Adrenal gland (tissue), 7 donors: ENCODE data around the gene ADAMTSL1.

- PRO-cap, 3 experiments, result peak in 1 of 3 experiments; most common minus-strand start chr9:14260269 (in 1)
- RAMPAGE, long total RNA, 4 experiments, result no peak in any of the 4 experiments
- RRBS, result no CpG with 5 or more reads among the region's 2 CpGs
Measured at GRCh38 chr9:14260176-14260507, 53.8 kb downstream of the NFIB start.

DNA sequence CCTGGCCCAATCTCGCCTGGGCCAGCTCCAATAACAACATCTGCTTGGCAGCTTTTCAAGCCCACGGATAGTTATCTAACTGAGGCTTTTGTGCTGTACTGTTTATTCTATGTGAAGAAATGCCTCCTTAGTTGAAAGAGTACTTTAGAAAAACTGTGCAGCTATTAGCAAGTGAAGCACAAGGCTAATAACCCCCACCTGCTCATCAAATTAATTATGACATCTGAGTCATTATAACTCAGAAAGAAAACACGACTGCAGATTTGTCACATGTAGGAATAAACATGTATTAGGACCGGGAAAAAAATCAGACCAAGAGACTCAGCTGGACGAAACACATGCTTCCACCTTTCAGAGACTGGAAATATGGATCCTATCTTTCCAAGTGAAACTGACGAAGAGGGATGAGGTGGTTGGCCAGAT is 42.7 kb downstream of the NFIB start:
- PRO-cap, 3 experiments, result peak in 2 of 3 experiments; most common plus-strand start position 310 of the sequence (in 2)
- RAMPAGE, long total RNA, 4 experiments, result no peak in any of the 4 experiments
- RRBS, result no CpG with 5 or more reads among the region's 6 CpGs

DNA sequence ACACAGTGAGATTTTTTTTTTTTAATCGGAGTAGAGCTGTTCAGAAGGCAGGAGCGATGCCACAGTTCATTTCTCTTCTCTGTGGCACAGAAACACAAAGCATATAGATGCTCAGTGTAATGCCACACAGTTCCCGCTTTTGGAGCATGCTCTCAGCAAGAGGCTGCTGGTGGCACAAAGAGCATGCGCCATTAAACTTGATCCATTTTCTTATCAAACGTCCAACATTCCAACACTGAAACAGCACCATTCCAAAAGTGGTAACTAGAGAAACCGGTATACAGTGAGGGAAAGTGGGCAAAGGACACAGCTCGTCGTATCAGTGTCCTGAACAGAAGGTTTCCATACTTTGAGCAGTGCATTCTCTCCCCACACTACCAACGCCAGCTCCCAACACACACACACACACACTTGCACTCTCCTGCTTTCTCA is 6.0 kb downstream of the NFIB start:
- PRO-cap, 3 experiments, result no peak in any of the 3 experiments
- RAMPAGE, long total RNA, 4 experiments, result no peak in any of the 4 experiments
- RRBS, result no CpG with 5 or more reads among the region's 9 CpGs

DNA sequence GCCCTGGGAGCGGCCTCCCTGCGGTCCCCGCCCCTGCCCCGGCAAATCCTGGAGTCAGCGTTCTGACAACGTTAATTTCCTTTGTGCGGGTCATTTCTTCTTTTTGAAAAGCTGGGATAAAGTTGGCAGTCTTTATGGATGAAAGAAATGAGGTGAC is 2.4 kb upstream of the NFIB start:
- PRO-cap, 3 experiments, result no peak in any of the 3 experiments
- RAMPAGE, long total RNA, 4 experiments, result no peak in any of the 4 experiments
- RRBS, result 14% methylated on average over 4 of the region's 7 CpGs

GRCh38 chr9:14648459-14648978 is 44.7 kb downstream of the ZDHHC21 start:
- PRO-cap, 3 experiments, result no peak in any of the 3 experiments
- RAMPAGE, long total RNA, 4 experiments, result no peak in any of the 4 experiments
- RRBS, result no CpG with 5 or more reads among the region's 5 CpGs

- PRO-cap, 3 experiments, result peak in 3 of 3 experiments; most common plus-strand start chr9:15306173 (in 3); most common minus-strand start chr9:15306064 (in 1)
- RAMPAGE, long total RNA, 4 experiments, result no peak in any of the 4 experiments
- RRBS, result 1% methylated on average over 10 of the region's 42 CpGs
Measured at GRCh38 chr9:15305648-15306797, 993 bp downstream of the TTC39B start.

GRCh38 chr9:15401386-15401882 is 21.2 kb upstream of the SNAPC3 start:
- PRO-cap, 3 experiments, result no peak in any of the 3 experiments
- RAMPAGE, long total RNA, 4 experiments, result no peak in any of the 4 experiments
- RRBS, result no CpG with 5 or more reads among the region's 7 CpGs

GRCh38 chr9:16207128-16207627 is 654.3 kb downstream of the CCDC171 start:
- PRO-cap, 3 experiments, result no peak in any of the 3 experiments
- RAMPAGE, long total RNA, 4 experiments, result no peak in any of the 4 experiments
- RRBS, result no CpG with 5 or more reads among the region's 10 CpGs

DNA sequence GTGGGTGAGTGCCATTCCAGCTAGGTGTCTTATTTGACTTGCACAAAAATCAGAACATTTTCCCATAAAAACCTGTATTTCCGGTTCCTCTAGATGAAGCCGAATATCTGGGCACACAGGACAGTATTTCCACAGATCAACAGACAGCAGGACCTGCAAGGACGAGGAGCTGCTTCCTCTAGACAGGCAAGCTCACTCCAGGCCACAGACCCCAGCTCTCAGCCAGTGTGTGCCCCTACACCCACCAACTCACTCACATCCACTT is 588.7 kb downstream of the BNC2 start:
- PRO-cap, 3 experiments, result no peak in any of the 3 experiments
- RAMPAGE, long total RNA, 4 experiments, result no peak in any of the 4 experiments
- RRBS, result no CpG with 5 or more reads among the region's 3 CpGs

DNA sequence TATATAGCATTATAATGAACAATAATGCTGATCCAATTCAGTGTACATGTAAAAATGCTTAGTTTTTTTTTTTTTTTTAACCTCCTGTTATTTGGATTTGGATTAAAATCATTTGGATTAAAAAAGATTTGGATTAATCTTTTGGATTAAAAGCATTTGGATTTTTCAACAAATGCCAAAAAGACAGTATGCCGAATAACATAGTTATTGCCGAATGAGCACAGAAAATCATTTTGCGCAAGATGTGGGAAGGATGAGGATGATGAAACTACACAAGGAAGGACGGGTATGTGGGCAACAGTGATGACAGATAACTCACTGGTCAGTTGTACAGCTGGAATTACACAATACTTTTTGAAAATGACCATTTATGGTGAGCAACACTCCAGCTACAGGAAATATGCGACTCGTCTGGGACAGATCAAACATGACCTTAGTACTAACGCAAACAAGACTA is 457.1 kb downstream of the BNC2 start:
- PRO-cap, 3 experiments, result no peak in any of the 3 experiments
- RAMPAGE, long total RNA, 4 experiments, result no peak in any of the 4 experiments
- RRBS, result no CpG with 5 or more reads among the region's 7 CpGs

DNA sequence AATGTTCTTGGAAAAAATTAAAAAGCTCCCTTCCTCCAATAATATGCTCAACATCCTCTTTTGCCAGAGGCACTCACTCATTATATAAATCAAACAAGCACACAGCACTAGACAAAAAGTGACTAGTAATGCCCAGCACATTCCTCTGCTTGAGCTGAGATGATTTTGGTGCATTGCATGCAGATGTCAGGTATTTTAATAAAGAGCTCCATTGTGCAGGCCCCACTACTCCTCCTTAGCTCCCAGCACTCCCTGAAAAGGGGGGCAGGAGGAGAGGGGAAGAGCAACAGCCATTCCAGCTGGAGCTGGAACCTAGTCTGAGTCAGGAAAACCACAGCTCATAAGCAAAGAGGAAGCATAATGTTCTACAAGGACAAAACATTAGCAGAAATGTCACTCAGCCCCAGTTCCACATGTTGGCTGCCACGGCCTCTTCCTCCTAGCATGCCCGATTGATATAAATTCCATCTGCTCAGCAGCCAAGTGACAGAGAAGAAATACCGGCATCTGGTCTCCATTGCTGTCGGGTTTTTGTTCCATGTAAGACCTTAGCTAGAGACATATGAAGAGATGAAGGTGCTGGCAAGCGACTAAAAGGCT is 348.5 kb downstream of the BNC2 start:
- PRO-cap, 3 experiments, result peak in 1 of 3 experiments; most common plus-strand start position 406 of the sequence (in 1)
- RAMPAGE, long total RNA, 4 experiments, result no peak in any of the 4 experiments
- RRBS, result no CpG with 5 or more reads among the region's 5 CpGs

DNA sequence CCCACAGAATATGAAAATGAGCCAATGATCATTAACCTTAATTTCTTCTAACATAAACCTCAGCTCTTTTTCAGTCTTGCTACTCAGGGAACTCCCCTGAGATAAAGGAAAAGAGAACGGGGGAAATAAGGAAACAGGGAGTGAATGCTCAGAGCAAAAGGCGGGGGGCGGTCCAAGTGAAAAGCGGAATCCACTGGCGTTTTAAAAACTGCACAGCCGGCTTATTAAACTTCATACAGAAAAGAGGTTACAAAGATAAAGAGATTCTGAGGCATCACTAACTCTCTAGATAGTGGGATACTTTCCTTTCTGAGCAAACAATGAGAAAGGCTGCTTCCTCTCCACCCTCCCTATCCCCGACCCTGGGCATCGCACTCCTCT is 245.1 kb downstream of the BNC2 start:
- PRO-cap, 3 experiments, result no peak in any of the 3 experiments
- RAMPAGE, long total RNA, 4 experiments, result no peak in any of the 4 experiments
- RRBS, result no CpG with 5 or more reads among the region's 8 CpGs

DNA sequence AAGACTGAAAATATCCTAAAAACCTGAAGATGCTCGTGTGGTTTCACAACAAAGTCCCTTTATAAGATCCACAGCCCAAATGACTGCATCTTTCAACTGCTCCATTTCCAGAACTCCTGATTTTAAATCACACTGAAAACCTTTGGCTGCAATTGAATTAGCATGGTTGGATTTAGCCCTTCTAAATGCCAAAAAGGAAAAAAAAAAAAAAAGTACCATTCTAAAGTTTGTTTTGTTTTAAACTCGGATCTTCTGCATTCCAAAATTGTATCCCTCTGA is 166.2 kb downstream of the BNC2 start:
- PRO-cap, 3 experiments, result no peak in any of the 3 experiments
- RAMPAGE, long total RNA, 4 experiments, result no peak in any of the 4 experiments
- RRBS, result no CpG with 5 or more reads among the region's 2 CpGs

- PRO-cap, 3 experiments, result peak in 2 of 3 experiments; most common minus-strand start chr9:16727654 (in 1)
- RAMPAGE, long total RNA, 4 experiments, result start-site peak on the minus strand in 1 of 4 experiments, at chr9:16727957-16728012 at its widest, 6 reads per replicate
- RRBS, result no CpG with 5 or more reads among the region's 8 CpGs
Measured at GRCh38 chr9:16727627-16728470, 142.6 kb downstream of the BNC2 start.

GRCh38 chr9:16869279-16869868 is 1.1 kb downstream of the BNC2 start:
- PRO-cap, 3 experiments, result peak in 2 of 3 experiments; most common plus-strand start chr9:16869702 (in 2); most common minus-strand start chr9:16869562 (in 1)
- RAMPAGE, long total RNA, 4 experiments, result no peak in any of the 4 experiments
- RRBS, result no CpG with 5 or more reads among the region's 19 CpGs

DNA sequence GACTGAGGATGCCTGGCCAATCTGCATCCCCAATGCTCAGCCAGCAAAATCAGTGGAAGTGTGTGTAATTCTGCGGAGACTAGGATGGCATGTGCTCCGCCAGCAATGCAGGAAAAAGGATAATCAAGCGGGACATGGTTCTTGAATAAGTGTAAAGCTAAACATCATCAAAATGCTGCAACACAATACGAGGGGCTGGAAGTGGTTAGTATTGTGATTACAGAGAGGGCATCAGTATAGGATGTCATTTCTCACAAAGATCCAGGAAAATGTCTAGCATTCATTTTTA is 115.7 kb upstream of the BNC2 start:
- PRO-cap, 3 experiments, result no peak in any of the 3 experiments
- RAMPAGE, long total RNA, 4 experiments, result no peak in any of the 4 experiments
- RRBS, result no CpG with 5 or more reads among the region's 4 CpGs

DNA sequence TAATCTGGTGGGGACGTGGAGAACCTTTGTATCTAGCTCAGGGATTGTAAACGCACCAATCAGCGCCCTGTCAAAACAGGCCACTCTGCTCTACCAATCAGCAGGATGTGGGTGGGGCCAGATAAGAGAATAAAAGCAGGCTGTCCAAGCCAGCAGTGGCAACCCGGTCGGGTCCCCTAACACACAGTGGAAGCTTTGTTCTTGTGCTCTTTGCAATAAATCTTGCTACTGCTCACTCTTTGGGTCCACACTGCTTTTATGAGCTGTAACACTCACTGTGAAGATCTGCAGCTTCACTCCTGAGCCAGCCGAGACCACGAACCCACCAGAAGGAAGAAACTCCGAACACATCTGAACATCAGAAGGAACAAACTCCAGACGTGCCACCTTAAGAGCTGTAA is 61.2 kb upstream of the CNTLN start:
- PRO-cap, 3 experiments, result no peak in any of the 3 experiments
- RAMPAGE, long total RNA, 4 experiments, result no peak in any of the 4 experiments
- RRBS, result no CpG with 5 or more reads among the region's 9 CpGs

- PRO-cap, 3 experiments, result peak in 1 of 3 experiments; most common plus-strand start chr9:18438025 (in 1); most common minus-strand start chr9:18437969 (in 1)
- RAMPAGE, long total RNA, 4 experiments, result no peak in any of the 4 experiments
- RRBS, result no CpG with 5 or more reads among the region's 7 CpGs
Measured at GRCh38 chr9:18437631-18438148, 36.3 kb upstream of the ADAMTSL1 start.

DNA sequence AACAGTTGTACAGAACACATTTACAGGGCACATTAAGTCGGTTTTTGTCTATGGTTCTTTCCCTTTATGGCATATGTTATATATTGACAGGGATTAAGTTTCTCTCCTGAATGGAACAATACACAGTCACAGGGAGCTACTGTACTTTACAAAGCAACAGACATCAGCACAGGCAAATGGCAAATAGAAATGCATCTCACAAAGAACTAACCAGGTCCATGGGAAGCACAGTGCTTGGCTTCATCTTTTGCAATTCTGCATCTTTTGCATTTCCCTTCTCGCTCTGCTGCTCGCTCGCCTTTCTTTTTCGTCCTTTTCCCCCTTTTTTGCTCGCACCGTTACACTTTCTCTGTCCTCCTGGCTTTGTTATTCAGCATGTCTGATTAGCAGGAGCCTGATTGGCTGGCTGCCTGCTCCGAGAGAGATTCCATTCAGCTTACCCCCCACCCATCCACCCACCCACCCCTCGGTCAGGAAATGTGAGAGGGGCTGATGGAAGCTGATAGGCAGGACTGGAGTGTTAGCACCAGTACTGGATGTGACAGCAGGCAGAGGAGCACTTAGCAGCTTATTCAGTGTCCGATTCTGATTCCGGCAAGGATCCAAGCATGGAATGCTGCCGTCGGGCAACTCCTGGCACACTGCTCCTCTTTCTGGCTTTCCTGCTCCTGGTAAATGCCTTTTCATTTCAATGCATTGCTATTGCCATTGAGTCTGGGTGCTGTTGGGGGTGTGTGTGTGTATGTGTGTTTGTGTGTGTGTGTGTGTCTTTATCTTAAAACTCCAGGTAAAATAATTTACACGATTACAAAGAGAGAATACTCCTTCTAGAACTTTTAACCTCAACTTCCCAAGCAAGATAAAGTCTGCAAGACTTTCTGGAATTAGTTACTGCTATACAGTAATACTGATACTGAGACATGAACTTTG is at the start of gene ADAMTSL1:
ADAMTSL1 (plus strand) TSS at position 529 of the 930 bp plus-strand sequence.
- PRO-cap, 3 experiments, result peak in 3 of 3 experiments; most common plus-strand start position 529 of the sequence (in 3); most common minus-strand start position 543 of the sequence (in 3)
- RAMPAGE, long total RNA, 4 experiments, result start-site peak on the plus strand in 3 of 4 experiments, centred at positions 521 to 562 of the sequence, 122 to 421 reads per replicate
- RRBS, result no CpG with 5 or more reads among the region's 14 CpGs

DNA sequence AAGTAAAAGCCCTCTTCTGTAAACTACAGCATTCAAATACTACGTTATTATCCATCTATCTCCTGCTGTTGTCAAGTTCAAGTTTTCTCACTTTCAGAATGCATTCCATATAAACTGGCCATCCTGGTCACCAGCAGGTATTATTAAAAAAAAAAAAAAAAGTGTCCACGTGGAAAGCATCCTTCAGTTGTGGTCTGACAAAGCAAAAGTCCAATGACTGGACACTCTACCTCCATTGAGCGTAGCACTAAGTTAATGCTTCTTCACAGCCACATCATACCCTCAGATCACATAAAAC is 13.2 kb downstream of the SAXO1 start:
- PRO-cap, 3 experiments, result no peak in any of the 3 experiments
- RAMPAGE, long total RNA, 4 experiments, result no peak in any of the 4 experiments
- RRBS, result no CpG with 5 or more reads among the region's 3 CpGs